ENCODE data around the genes GGN, MAP4K1 and LGALS7B.

DNA sequence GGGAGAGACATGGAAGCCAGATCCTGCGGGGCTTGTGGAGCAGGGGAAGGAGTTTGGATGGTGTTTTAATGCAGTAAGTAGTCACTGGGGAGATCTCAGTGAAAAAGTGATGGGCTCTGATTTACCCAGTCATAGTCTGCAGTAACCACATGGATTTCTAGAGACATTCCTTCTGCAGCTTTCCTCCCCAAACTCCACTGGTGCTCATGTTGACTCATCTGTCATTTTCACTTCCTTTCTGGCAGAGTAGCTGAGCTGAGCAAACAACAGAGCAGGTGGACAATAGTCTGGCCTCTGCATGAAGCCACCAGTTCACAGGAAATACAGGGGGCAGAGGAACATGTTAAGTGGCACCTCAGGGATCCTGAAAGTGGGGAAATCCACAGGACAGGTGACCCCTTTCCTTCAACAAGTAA is 144.0 kb downstream of the DPF1 start:
- PRO-cap, result no peak

DNA sequence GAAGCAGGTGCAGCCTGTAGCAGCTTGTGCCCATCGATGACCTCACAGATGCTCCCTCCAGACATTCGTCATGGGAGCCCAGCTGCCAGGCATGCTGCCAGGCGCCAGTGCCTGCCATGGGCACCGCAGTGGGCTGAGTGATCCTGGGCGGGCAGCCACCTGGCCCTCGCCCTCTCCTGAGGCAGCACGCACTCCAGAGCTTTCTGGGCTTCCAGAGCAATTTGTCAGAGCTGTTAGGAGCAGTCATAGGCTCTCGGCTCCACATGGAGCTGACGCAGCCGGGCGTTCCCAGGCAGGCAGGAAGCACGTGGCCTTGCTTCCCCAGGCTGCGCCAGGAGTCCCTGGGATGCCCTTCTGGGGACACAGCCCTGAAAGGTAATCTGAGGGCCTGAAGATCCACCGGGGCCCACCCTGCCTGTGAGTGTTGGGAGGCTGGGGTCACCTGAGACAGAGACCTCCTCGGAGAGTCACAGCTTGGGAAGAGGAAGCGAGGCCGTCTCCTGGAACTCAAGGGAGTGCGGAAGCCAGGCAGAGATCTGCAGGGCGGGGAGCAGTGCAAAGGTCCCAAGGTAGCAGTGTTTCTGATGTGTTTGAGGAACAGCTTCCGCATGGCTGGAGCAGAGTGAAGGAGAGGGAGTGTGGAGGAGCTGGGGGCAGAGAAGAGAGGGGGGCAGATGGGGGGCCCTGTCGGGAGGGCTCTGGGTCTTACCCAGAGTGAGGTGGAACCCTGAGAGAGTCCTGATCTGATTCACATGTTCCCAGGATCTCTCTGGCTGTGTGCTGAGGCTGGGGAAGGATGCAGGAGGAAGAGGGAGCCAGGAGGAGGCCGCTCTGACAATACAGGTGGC is 50.5 kb downstream of the DPF1 start:
- PRO-cap, result no peak

- PRO-cap, result no peak
These were observed 14.7 kb downstream of the DPF1 start for GRCh38 chr19:38209124-38209993.

DNA sequence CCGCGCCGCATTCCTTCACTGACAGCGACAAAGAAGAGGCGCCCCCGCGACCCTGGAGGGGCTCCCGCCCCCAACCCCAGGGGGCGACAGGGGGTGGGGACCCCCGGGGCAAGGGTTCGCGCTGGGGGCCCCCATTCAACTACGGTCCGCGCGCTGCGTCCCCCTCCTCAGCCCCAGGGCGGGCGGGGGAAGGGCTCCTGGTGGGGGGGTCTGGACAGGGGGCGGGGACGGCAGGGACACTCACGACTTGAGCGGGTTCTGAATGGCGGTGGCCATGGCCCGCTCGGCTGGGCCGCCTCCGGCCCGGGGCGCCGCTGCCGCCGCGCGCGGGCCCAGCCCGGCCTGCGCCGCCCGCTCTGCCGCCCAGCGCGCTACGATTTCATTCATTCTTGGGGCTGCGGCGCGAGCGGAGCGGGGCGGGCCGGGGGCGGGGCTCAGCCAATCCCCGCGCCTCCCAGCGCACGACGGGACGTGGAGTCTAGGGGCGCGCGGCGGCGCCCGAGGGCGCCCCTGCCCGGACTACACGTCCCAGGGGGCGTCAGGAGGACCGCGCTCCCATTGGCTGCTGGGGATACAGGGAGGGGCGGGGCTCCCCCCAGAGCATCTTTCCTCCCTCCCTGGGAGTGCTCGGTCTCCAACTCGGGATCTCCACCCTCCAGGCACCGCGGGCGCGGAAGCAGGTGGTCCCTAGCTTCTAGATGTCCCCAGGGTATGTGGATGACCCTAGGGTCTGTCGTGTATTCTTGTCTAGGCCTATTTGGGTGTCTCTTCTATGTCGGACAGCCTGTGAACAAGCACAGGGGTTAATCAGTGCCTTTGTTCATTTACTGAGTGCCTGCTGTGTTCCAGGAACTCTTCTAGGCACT is 5.5 kb upstream of the DPF1 start:
- PRO-cap, result bidirectional peak, plus-strand start at position 603 of the sequence, minus-strand start at position 381 of the sequence

GRCh38 chr19:38287673-38288080 is 16.4 kb upstream of the C19orf33 start:
- PRO-cap, result no peak

DNA sequence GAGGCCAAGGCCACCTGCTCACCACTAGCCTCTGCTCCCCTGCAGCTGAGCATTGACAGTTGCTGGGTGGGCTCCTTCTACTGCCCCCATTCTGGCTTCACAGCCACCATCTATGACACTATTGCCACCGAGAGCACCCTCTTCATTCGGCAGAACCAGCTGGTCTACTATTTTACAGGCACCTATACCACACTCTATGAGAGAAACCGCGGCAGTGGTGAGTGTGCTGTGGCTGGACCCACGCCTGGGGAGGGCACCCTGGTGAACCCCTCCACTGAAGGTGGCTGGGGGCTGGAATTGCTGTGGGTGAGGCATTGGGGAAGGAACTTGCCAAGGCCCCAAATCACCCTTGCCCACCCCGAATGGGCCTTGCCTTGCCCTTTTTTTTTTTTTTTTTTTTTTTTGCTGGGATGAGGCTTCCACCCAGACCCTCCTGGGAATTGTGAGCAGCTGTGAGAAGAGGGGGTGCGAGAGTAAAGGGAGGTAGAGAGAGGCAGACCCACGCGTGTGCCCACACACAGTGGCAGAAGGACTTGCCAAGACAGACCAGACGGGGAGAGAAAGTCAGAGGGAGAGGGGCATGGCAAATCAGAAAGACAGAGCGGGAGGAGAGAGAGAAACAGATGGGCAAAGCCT is 16.7 kb downstream of the CATSPERG start:
- PRO-cap, result no peak

DNA sequence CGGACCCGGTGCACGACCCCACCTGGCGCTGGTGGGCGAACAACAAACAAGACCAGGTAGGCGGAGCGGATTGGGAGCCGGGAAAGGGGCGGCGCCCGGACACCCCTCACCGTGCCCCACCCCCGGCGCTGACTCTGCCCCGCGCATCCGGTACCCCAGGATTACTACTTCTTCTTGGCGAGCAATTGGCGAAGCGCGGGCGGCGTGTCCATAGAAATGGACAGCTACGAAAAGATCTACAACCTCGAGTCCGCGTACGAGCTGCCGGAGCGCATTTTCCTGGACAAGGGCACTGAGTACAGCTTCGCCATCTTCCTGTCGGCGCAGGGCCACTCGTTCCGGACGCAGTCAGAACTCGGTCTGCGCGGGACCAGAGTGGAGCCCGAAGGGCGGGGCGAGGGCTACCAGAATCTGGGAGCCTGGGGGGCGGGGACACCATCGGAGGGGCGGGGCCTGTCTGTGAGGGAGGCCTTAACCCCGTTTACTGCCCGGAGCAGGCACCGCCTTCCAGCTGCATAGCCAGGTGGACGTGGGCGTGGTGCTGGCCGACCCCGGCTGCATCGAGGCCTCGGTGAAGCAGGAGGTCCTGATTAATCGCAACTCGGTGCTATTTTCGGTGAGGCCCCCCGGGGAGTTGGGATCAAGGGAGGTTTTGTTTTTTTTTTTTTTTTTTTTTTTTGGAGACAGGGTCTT is 12.0 kb upstream of the PSMD8 start:
- PRO-cap, result bidirectional peak, plus-strand start at position 161 of the sequence, minus-strand start at position 44 of the sequence; bidirectional peak, plus-strand start at position 500 of the sequence, minus-strand start at position 362 of the sequence

DNA sequence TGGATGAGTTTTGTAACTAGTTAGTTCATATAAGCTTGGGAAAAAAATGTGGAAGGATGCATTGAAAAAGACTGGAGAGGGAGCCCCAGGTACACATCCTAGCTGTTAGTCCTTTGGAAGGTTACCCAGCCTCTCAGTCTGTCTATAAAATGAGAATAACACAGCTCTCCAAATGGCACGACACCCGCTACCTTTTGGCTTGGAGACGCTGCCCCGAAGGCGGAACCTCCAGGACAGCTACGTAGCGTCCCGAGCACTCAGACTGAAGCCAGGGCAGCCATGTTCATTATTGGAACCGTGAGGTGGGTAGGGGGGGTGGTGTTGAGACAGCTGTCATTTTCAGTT is 204 bp upstream of the PSMD8 start:
- PRO-cap, result bidirectional peak, plus-strand start outside the sequence, minus-strand start at position 264 of the sequence

GRCh38 chr19:38387513-38388528 is at the start of gene GGN:
Gene GGN (minus strand): TSS chr19:38388034.
- PRO-cap, result unidirectional peak, plus-strand start at chr19:38387786; bidirectional peak, plus-strand start at chr19:38388200, minus-strand start at chr19:38388034; unidirectional peak, plus-strand start at chr19:38388391

DNA sequence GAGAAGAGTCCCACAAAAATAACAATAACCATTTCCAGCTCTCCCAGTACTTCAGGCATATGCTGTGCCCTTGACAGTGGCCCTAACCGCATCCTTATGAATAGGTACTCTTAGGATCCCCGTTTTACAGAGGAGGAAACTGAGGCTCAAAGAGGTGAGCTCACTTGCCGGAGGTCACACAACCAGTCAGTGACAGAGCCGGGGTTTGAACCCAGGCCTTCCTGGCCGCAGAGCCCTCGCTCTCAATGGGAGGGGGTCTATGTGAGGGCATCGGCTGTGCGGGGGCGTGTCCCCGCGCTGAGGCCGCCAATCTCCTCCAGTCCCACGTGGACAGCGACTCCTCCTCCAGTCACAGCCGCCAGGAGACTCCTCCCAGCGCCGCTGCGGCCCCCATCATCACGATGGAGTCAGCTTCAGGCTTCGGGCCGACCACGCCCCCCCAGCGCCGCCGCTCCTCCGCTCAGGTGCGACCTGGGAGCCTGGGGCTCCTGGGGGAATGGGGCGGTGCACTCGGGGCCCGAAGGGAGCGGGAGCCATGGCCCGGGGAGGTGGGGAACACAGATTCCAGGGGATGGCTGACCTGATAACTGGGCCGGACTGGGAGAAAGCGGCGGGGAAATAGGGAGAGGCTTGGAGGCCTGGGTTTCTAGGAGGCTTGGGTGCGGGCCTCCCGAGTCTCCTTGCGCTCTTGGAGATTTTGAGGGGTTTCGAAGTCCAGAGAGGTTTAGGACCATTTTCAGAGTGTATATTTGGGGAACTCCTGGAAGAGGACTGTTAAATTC is 6.0 kb downstream of the SPRED3 start:
- PRO-cap, result no peak

DNA sequence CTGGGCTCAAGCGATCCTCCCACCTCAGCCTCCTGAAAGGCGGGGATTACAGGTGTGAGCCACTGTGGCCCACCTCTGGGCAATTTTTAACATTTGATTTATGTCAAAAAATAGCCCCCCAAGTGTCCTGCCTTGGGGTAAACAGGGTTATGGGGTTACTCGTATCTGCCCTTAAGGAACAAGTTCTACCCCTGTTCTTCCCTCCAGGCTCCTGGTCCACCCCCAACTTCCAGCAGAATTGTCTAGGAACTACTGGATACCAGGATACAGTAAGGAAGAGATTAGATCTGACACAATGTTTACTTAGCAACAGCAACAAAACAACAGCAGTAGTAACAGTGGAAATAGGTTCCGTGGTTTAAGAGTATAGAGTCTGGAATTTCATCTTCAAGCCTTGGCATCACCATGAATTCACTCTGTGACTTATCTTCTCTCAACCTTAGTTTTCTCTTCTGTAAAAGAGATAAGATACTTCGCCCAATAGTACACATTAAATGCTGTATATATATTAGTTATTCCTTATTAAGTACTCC is 1.8 kb upstream of the FAM98C start:
- PRO-cap, result no peak

- PRO-cap, result no peak
These were observed 26.8 kb downstream of the RYR1 start for GRCh38 chr19:38460368-38460669.

- PRO-cap, result no peak
These were observed 90.1 kb downstream of the MAP4K1 start for GRCh38 chr19:38527456-38528247.

DNA sequence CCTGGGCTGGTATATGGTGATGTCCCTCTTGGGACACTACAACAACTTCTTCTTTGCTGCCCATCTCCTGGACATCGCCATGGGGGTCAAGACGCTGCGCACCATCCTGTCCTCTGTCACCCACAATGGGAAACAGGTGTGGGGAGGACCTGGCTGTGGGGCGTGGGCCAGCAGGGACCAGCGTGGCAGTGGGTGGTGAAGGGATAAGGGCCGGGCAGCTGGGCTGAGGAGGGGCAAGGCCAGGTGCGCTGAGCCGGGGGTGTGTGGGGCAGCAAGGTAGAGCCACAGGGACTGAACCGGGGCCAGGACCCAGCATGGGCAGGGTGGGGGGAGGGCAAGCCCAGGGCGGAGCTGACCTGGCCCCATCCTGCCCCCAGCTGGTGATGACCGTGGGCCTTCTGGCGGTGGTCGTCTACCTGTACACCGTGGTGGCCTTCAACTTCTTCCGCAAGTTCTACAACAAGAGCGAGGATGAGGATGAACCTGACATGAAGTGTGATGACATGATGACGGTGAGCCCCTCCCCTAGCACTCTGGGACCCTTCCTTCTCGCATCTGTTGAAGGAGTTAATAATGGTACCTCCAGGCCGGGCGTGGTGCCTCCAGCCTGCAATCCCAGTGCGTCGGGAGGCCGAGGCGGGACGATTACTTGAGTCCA is 37.6 kb downstream of the MAP4K1 start:
- PRO-cap, result no peak

GRCh38 chr19:38617755-38618562 is at the start of gene MAP4K1:
Gene MAP4K1 (minus strand): TSS chr19:38617953.
- PRO-cap, result no peak

DNA sequence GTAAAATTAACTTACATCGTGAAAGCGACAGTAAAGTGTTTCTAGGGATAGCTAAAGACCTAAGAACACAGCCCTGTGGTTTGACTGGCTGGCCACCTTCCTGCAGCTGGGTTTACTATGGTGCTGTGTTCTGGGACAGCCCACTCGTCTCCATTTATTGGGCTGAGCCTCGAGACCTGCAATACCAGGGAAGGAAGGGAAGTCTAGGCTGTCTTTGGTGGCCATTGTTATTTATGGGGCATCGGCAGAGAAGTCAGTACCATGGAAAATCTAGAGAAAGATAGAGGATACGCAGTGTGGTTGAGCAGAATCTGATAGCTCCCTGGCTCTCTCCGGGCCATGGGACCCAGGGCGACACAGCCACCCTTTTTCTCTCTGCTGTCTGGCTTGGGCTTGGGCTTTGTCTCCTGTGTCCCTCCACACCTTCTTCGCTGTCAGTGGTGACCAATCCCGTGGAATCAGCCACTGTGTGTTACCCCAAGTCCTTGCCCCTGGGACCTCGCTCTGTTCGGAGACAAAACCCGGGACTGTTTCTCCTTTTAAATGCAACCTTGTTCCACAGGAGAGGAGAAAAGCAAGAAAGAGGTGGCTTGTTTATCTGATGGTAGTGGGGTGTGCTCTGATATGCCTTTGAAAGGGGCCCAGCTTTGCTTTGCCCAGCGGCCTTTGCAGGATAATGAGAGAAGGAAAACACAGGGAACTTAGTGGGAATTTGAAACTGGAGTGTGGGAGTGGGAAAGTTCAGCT is 31.0 kb downstream of the ACTN4 start:
- PRO-cap, result no peak

GRCh38 chr19:38700799-38701239 is 43.5 kb downstream of the CAPN12 start:
- PRO-cap, result no peak

GRCh38 chr19:38752691-38753669 is 8.7 kb upstream of the CAPN12 start:
- PRO-cap, result no peak

- PRO-cap, result bidirectional peak, plus-strand start at chr19:38769984, minus-strand start at chr19:38769904
These were observed 3.6 kb downstream of the LGALS7 start for GRCh38 chr19:38769383-38770520.

- PRO-cap, result no peak
These were observed at the start of gene LGALS7B for GRCh38 chr19:38788782-38789417. Gene LGALS7B (plus strand): TSS chr19:38789200.